Glomerular endothelial cell (primary cell): ENCODE measurements around the gene TAF1C.

GRCh38 chr16:83933466-83934167, 19.4 kb upstream of the OSGIN1 start:
- RAMPAGE, long total RNA, result no peak

DNA sequence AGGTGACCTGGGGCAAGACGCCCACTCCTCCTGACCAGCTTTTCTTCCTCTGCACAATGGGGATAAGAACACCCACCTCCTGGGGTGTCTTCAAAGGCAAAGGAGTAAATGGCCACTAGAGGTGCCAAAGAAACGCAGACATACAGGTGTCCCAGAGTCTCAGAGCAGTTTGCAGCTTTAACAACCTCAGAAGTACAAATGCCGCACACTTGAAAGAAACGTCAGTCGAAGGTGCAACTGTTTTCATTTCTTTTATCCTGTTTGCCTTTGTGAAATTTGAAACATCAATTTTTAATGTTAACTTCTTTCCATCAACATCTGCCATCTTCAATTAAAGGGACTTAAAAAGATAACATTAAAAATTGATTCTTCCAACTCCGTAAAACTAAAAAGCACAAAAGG, 1.1 kb downstream of the OSGIN1 start:
- RAMPAGE, long total RNA, result no peak

DNA sequence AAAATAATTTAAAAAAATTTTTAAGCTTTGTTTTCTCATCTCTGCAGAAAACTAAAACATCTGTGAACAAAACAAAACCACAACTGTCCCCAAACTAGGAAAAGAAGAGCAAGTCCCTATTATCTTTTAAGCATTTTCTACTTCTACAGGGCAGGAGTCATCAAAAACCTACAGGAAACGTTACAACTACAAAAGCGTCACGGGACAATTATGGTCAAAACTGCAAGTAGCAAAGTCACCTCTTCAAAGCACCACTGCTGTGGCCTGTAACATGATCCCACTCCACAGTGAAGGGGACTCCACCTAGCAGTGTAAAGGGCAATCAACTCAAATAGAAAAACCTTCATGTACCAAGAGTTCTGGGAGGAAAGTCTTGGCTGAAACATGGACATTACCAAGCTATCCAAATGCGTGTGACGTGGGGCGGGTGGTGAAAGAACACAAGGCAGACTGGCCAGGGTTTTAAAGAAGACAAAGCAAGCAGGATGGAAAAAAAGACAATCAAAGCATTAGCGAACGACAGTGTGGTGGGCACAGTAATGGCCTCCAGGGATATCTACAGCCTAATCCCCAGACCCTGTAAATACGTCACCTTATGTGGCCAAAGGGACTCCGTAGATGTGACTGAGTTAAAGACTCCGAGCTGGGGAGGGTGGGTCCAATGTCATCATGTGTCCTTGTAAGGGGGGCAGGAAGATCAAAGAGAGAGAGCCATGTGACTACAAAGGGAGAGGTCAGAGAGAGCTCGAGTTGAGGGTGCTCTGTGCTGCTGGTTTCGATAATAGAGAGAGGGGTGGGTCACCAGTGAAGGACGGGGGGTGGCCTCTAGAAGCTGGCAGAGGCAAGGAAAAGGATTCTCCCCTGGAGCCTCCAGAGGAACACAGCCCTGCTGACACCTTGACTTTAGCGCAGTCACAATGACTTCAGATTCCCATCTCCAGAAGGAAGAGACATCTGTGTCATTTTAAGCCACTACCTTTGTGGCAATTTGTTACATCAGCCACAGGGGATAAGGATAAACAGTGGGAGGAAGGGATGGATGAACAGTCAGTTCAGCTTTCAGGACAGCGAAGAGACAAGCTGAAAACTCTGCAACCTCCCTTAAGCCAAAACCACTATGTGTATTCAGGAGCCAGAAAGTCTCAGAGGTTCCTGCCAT, 6.0 kb downstream of the HSDL1 start:
- RAMPAGE, long total RNA, result no peak

DNA sequence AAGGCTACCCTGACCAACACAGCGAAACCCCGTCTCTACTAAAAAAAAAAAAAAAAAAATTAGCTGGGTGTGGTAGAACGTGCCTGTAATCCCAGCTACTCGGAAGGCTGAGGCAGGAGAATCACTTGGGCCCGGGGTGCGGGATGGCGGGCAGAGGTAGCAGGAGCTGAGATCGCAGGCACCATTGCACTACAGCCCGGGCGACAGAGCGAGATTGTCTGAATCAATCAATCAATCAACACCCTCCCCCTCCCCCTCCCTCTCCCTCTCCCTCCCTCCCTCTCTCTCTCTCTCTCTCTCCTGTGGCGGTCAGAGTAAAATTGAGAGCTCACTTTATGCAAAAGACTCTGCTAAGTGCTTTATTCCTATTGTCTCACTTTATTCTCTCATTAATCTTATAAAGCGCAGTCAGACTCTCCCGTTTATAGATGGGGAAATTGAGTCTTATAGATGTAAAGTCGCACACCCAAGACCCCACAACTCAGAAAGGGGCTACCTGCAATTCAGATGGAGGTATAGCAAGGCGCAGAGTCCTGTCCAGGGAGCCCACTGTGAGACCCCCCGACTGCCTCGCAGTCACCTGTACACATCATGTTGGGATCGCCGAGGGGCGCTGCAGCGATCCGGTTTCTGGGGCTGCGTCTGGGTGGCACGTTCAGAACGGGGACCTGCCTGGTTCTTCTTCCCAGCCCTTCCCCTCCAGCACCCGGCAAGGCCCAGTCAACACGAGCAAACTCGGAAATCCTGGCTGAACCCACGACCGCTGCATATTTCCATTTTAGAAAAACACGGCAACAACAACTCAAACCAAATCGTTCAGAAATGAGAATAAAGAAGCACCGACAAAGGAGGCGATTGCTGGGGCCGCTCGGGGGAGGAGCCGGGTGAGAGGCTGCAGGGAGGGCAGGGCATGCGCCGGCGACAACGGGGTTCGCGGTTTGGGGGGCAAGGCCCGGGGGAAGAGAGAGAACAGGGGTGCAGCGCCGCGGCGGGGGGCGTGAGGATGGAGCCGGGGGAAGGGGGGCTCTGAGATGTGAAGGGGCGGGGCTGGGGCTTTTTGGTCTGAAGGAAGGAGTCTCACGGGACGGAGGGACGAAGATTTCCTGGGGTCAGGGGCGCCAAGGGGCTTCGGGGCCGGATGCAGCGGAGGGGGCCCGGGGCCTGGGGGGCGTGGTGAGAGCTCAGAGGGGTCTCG, 785 bp downstream of the HSDL1 start:
- RAMPAGE, long total RNA, result no peak

DNA sequence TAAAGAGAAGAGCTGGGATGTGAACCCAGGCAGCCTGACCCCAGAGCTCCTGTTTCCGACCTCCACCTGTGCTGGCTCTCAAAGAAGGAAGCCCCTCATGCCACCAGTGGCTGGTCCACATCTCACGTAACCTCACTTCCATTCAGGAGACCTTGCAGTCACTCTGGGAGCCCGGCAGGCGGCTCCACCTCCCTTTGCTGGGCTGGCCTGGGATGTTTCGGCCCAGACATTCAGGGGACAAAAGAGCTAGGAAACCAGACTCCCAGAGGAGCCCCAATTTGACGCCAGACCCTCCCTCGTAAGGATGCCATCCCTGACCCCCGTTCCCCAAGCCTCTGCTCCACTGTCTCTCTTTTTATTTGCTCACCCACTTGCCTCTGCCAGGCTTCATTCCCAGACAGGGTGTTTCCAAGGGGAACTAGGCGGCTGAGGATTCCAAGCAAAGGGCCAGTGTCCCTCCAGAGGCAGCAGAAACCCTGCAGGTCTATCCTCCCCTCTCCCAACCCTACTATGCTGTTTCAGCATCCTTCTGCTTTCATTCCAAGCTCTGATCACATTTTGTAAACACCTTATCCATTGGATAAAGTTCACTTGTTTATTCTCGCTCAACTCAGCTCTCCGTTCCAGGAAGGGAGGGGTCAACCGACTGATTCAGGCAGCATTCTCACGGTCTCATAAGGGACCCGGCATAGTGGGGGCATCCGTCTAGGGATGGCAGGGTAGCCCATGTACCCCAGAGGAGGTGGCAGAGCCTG, 2.7 kb downstream of the TAF1C start:
- RAMPAGE, long total RNA, result no peak

DNA sequence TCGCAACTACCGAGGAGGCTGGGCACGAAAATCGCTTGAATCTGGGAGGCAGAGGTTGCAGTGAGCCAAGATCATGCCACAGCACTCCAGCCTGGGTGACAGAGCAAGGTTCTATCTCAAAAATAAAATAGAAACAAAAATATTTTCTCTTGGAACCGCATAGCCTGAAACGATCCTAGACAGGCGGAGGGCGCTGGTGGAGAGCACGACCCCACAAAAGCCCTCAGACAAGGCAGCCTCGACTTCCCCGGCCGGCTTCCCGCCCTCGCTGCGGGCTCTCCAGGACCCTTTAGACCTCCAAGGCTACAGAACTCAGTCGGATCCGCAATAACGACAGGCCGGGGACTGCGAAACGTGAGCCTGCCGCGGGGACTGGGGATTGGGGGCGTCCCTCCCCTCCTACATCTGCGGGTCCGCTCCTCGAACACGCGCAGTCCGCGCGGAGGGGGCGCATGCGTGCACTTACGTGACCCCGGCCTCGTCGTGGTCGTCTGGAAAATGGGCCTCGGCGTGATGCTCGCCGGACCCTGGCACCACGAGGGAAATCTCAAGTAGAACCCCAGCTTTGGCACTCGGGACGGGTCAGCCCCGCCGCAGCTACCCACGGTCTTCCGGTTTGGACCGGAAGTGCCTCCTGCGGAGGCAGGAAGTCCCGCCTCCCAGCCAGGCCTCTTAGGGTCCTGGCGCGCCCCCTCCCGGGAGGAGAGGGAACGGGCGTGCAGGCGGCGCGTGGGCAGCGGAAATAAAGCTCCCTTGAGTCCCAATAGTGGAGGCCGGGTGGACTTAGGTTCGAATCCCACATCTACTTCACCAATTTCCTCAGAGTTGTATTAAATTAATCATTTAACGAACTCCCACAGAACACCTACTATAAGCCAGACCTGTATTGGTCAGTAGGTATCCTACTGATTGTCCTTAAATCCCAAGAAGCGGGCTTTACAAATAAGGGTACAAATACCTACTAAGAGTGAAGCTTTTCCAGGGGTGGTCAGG, at the start of gene TAF1C:
TSS of gene TAF1C (minus strand) at position 623 of the 993 bp plus-strand sequence.
- RAMPAGE, long total RNA, result no peak

DNA sequence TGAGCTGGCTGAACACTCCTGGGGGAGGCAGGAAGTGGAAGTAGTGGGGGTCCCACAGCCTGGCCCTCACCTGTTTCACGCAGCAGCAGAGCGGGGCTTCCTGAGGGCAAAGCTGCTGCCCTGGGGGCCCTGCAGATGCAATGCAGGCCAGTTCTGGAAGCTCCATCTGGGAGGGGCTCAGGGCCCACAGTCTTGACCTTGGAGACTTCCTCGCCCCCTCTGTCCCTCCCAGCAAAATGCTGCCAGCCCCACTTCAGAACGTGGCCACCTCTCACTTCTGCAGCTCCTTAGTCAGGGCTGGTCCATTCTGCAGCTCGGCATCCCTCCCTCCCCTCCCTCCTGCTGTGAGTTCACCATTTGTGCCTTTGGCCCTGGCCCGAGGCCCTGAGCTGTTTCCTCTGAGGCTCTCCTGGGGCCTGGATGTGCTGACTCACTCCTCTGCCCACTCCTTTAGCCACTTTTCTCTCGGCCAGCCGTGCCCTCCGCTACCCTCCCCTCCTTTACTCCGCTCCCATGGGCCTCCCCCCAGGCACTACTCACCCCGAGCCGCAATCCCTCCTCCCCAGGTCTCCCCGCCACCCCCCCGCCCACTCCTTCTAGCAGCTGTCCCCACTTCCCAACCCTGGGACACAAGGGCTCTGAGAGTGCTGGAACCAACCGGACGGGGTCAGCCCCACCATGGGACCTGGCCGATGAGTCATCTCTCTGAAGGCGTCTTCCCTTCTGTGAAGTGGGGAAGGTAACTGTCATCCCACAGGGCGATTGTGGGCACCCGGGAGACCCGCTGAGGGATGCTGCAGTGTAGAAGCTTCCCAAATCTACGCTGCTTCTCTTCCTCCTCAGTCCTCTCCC, 11.6 kb downstream of the KCNG4 start:
- RAMPAGE, long total RNA, result no peak

DNA sequence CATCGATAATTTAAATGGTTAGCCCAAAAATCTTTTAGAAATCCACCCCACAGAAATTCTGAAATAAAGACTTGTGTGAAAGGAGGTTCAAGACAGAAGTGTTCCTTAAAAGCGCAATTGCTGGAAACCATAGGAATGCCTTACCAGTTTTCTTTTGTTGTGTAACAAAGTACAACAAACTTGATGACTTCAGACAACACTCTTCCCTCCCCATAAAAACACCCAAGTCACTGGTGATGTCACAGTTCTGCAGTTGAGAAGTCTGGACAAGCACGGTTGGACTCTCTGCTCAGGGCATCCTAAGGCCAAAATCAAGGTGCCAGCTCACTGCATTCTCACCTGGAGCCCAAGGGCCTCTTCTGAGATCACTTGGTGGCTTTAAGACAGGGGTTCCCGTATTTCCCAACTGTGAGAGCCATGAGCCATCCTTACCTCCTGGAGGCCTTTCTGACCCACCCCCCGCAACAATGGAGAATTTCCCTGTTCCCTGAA, 45.6 kb upstream of the MEAK7 start:
- RAMPAGE, long total RNA, result no peak

GRCh38 chr16:84583983-84584460, 33.9 kb downstream of the COTL1 start:
- RAMPAGE, long total RNA, result no peak

GRCh38 chr16:84585703-84586639, 31.9 kb downstream of the COTL1 start:
- RAMPAGE, long total RNA, result no peak

GRCh38 chr16:84659478-84660253, 11.4 kb downstream of the KLHL36 start:
- RAMPAGE, long total RNA, result no peak

GRCh38 chr16:84739641-84740106, 39.9 kb downstream of the USP10 start:
- RAMPAGE, long total RNA, result no peak

DNA sequence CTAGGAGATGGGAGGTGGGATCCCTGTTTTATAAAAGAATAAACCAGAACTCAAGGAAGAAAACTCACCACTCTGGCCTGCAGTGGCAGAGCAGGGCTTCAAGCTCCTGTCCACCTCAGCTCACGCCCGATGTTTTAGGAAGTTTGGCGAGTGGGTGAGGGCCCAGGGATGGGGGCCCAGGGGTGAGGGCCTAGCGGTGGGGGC, 43.8 kb upstream of the CRISPLD2 start:
- RAMPAGE, long total RNA, result no peak

DNA sequence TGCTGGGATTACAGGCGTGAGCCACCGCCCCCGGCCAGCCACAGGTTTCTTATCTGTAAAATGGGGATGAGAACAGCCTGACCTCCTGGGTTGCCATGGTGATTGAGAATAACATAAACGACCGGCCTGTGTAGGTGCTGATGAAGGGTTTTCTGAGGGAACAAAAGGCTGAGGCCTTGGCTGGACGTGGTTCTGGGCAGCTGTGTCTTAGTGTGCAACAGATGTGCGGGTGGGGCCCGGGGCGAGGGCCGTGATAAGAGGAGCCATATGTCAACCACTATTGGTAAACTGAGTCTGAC, 17.8 kb downstream of the CRISPLD2 start:
- RAMPAGE, long total RNA, result no peak

- RAMPAGE, long total RNA, result no peak
Observed at GRCh38 chr16:84851186-84851793, 31.5 kb downstream of the CRISPLD2 start.

DNA sequence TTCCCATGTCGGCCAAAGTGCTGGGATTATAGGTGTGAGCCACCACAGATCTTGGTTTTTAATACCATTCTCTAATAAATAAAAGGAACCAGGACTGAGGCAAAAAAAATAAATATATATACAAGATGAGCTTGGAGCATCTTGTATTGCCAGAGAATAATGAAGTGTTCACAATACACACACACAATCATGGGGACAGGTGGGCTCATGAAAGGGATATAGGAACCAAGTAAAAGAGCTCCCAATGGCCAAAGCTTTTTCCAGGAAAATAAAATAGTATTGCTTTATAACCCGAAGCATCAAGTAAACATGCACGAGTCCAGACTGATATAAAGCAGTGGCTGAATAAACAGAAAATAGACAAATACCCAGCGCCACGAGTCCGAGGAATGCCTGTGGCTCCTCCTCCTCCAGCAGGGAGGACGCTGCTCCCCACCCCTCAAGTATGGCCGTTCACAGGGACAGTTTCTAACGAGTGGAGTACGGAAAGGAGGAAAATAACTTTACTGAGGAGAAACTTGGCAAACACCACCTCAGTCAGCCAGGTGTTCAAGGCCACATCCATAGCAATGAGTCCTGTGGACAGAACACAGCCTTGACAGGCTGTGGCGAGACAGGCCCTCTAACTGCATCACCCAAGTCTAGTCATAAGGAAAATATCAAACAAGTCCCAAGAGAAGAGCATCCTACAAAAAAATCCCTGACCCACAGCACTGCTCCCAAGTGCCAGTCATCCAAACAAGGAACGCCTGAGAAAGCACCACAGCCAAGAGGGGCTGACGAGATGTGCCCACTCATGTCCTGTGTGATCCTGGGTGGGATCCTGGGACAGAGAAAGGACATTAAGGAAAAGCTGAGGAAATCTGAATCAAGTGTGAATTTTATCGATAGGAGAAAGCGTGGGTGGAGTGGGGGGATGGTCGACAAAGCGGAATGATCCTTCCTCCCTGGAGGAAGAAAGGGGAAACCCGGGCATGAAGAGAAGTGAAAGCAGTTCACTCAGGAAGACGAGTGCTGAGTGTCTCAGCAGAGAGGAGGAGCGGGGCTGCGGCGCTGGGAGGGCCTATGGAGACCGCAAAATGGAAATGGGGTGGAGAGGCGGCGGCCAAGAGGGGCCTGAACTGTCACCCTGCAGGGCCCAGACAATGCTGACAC, 9.1 kb downstream of the ZDHHC7 start:
- RAMPAGE, long total RNA, result no peak

DNA sequence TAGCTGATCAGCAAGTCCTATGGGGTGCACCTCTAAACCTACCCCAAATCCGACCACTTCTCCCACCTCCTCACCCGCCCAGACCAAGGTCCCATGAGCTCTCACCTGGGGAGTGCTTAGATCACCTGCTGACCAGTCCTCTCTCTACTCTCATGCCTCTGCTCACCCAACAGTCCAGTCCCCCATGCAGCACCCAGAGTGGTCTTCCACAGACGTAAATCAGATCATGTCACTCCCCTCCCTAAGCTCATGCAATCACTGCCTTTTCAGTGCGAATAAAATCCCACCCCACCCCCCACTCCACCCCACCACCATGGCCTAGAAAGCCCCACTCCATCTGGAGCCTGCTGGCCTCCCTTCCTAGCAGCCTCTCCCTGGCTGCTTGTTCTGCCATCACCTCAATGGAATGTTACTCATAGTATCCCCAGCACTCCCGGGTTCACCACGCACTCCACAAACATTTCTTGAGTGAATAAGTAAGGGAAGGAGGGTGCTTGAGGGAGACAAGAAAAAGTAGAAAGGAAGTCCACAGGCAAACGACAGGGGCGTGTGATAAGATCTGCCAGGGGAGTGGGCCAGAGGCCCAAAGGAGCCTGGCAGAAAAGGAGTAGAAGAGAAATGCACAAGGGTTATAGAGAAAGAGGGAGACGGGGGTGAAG, 7.0 kb downstream of the ZDHHC7 start:
- RAMPAGE, long total RNA, result no peak

GRCh38 chr16:85028454-85029808, 1.3 kb downstream of the KIAA0513 start:
- RAMPAGE, long total RNA, result no peak

- RAMPAGE, long total RNA, result no peak
Observed at GRCh38 chr16:85031367-85031926, 3.9 kb downstream of the KIAA0513 start.

DNA sequence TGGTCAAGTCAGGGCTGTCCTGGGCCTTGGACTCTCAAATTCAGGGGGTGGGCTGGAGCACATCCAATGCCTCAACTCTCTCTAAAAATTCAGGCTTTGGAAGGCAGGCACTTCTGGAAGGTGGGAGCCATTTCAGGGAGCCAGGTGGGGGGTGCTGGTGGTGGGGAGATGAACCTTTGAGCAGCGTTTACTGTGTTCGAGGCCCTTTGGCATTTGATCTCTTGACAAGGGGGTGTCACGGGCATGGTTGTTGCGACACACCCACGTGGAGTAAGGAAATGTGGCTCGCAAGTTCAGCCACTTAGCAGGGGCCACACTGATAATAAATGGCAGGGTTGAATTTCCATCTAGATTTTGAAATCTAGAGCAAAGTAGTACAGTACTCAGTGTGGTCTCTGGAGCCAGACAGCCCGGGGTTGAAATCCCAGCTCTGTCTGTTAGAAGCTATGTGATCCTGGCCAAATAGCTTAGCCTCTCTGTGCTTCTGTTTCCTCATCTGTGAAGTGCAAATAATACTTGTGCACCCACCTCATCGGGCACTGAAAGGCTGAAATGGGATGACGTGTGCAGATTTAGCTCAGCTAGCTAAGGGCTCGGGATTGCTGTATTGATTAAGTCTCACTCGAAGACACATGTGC, 47.2 kb upstream of the CIBAR2 start:
- RAMPAGE, long total RNA, result no peak